HEK293 (cell line): ENCODE measurements around a stretch of chr6.

DNA sequence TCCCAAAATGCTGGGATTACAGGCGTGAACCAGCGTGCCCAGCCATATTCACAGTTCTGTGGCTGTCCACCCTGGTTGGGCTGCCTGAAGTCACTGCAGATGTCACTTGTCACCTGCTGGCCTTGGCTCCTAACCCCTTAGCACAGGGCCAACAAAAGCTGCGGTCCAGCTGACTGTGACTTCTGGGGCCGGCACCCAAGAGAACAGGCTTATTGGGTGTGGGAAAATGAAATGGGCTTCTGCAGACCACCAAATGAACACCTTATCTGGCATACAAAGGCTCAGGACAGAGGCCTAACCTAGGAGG lies 70.8 kb downstream of the CPNE5 start:
- PRO-cap, result no peak
- RRBS, 2 experiments, result no CpG with 5 or more reads among the region's 4 CpGs

DNA sequence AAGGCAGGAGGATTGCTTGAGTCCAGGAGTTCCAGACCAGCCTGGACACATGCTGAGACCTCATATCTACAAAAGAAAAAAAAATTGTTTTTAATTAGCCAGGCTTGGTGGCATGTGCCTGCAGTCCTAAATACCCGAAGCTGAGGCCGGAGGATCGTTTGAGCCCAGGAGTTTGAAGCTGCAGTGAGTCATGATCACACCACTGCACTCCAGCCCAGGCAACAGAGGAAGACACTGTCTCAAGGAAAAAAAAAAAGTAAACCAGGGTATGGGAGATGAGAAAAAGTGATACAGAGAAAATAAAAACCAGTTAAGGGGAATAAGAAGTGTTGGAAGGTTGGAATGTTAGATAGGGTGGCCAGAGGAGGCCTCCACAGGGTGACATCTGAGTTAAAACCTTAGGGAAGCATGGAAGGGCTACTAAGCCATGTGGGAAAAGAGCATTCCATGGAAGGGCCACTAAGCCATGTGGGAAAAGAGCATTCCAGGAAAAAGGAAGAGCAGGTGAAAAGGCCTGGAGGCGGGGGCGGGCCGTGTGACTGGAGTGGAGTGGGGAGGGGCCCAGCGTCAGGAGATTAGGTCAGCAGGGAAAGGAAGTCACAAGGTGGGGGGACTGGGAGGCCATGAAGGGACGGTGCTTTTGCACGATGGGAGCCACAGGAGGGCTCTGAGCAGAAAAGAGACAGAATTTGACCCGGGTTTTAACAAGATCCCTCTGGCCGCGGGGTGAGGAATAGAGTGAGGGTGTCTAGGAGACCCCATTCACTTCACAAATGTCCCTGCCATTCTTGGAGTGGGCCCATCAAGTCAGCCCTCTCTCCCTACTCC lies 18.3 kb downstream of the CPNE5 start:
- PRO-cap, result no peak
- RRBS, 2 experiments, result no CpG with 5 or more reads among the region's 12 CpGs

- PRO-cap, result no peak
- RRBS, 2 experiments, result no CpG with 5 or more reads among the region's 2 CpGs
These were observed 13.5 kb upstream of the CPNE5 start for GRCh38 chr6:36852774-36853171.

- PRO-cap, result no peak
- RRBS, 2 experiments, result no CpG with 5 or more reads among the region's 6 CpGs
These were observed 22.1 kb downstream of the C6orf89 start for GRCh38 chr6:36907769-36908380.

DNA sequence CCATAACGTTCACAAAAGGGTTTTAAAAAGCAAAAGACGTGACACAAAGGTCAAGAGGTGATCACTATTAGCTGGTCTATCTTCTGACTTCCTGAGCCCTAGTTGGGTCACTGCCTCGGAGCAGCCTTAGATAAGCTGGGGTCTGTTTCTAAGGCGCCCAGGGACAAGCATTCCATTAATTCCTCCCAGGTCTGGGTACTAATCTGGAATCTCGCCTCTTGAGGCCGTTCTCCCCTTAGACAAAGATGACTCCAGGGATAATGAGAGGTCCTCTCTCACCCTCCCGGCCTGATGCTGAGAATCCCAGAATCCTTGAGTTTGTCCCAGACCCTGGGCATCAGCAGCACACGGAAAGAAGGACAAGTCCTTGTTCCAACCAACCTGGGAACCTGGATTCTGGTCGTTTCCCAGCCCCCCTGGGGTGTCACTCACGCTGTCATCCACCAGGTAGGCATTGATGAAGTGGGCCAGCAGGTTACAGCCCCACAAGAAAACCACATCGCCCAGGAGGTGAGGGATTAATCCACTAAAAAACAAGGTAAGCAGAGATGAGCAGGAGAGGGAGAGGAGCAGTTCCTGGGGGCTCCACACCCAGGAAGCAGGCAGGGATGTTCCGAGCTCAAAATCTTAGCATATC lies 13.6 kb downstream of the MTCH1 start:
- PRO-cap, result no peak
- RRBS, 2 experiments, result no CpG with 5 or more reads among the region's 12 CpGs

DNA sequence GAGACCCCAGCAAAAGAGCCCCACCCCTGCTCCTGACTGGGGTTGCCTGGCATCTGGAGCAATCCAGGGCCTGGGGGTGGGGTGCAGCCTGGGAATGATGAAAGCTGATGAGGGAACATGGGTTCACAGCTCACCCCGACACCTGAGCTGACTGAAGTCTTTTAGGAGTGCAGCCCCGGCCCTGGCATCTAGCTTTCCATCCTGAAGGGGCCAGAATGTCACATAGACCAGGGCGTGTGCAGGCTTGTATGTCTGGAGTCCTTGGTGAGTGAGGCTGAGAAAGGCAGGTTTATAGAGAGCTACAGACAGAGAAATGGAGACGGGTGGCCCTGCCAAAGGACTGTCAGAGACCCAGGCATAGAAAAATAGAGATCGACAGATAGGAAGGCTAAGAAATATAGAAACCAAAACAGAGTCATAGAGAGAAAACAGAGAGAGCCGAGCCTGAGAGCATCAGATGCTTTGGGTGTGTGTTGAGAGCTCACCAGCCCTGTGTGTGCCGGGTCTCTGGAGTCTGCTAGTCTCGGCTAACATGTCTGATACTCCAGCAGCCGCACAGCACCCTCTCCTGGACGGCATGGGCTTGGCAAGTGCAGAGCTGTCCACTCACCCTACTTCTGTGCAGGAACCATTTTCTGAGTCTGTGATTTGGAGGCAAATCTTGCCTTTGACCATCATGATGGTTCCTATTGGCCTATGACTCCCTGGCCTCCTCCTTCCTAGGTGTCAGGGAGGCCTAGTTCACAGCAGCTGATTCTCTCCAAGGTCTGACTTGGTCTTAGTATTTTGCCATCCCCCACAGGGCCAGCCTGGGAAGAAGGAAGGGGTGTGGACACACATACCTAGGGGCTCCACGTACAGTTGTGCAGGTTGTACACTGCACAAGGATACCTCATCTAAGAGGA lies 12.6 kb downstream of the FGD2 start:
- PRO-cap, result no peak
- RRBS, 2 experiments, result no CpG with 5 or more reads among the region's 11 CpGs

DNA sequence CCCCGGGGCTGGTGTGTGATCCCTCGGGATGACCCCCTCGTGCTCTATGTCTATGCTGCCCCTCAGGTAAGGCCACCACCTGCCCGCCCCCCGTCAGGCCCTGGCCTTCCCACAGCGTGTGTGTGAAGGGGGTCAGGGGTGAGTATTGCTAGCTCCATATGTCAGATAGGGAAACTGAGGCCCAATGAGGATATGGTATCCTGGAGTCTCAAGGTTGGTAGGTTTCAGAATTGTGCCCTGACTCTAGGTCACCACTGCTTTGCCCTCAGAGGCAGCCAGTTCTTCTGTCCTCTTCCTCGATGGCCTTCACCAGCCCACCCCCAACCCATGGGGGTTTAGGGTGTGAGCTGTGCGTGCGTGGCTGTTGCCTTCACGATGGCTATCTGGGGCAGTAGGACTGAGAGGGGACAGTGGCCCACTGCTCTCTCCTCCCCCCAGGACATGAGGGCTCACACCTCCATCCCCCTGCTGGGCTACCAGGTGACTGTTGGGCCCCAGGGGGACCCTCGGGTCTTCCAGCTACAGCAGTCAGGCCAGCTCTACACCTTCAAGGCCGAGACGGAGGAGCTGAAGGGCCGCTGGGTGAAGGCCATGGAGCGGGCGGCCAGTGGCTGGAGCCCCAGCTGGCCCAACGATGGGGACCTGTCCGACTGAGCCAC lies 22.2 kb downstream of the FGD2 start:
- PRO-cap, result no peak
- RRBS, 2 experiments, result no CpG with 5 or more reads among the region's 18 CpGs

DNA sequence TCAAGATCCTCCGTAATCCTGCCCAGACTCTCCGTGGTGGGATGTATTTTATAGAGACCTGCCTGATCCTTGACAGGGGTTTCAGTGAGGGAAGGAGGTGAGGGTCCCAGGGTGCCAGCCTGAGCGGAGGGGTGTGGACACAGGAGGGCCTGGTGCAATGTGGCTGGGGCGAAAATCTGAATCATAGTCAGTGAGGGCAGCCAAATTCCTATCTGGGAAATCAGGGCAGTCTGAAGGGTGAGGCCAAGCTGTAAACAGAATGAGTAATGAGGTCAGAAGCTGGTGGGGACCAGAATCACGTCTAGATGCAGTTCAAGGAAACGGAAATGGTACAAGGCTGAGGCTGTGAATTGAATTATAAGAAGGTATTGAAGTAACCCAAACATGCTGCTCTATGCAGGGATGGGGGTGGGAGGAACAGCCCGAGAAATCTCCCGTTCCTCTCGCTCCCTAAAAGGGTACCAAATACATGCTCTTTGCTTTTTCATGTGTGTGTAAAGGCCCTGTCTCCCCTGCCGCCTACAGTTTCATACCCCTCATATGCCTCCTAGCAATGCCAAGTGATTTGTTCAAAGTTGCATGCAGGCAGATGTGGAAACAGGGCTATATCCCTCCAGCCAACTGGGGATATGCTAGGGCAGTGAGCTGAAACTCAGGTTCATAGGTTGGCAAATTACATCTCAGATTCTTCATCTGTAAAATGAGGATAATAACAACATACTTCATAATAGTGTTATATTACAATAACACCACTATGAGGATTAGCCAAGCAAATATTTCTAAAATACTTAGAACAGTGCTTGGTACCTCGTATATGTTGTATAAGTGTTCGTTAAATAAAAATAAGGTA lies 35.2 kb upstream of the PIM1 start:
- PRO-cap, result no peak
- RRBS, 2 experiments, result no CpG with 5 or more reads among the region's 12 CpGs

DNA sequence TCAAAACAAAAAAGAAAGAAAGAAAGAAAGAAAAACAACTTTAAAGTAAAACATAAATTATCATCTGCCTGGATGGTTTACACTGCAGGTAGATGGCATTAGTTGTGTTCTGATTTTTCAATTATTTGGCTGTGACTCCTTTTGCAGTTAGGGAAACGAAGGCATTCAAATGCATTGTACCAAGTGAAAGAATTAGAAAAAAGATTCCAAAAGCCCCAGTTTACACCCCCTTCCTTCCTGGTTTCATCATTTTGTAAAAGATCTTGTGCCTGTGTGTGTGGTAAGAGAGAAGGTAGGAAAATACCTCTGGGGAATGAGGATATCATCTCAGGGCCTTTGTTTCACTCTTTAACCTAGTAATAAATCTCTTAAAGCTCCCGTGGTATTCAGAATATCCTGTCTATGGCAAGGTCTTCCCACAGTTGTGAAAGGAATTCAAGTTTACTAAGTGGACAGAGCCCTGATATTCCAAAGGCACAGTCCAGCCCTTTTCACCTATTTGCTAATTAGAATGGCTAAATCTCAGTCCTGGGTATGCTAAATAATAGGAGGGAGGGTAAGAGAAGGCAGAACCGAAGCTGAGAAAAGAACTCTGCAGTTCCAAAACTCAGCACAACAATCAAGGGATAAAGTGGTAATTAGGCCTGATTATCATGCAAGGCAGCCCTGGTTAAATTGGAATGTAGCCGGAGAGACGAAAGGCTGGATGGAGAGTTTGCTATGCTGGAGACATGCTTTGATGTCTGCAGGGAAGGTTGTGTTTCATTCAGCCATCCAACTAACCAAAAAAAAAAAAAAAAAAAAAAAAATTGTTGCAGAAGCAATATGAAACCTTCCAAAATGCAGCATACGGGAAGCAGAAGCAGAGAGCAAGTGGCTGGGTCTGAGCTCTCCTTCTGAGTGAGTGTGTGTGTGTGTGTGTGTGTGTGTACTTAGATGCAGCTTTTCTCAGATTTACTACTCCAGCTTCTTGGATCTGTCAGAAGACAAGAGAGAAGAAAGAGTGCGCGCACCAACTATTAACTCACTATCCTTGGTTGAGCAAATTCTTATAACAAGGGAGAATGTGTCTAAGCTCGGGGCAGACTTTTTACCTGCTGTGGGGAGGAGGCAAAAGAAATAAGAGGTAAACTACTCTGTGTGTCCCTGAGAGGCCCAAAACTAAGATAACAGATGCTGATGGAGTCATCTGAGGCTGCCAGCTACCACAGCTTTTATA lies 28.5 kb upstream of the PIM1 start:
- PRO-cap, result no peak
- RRBS, 2 experiments, result no CpG with 5 or more reads among the region's 9 CpGs

DNA sequence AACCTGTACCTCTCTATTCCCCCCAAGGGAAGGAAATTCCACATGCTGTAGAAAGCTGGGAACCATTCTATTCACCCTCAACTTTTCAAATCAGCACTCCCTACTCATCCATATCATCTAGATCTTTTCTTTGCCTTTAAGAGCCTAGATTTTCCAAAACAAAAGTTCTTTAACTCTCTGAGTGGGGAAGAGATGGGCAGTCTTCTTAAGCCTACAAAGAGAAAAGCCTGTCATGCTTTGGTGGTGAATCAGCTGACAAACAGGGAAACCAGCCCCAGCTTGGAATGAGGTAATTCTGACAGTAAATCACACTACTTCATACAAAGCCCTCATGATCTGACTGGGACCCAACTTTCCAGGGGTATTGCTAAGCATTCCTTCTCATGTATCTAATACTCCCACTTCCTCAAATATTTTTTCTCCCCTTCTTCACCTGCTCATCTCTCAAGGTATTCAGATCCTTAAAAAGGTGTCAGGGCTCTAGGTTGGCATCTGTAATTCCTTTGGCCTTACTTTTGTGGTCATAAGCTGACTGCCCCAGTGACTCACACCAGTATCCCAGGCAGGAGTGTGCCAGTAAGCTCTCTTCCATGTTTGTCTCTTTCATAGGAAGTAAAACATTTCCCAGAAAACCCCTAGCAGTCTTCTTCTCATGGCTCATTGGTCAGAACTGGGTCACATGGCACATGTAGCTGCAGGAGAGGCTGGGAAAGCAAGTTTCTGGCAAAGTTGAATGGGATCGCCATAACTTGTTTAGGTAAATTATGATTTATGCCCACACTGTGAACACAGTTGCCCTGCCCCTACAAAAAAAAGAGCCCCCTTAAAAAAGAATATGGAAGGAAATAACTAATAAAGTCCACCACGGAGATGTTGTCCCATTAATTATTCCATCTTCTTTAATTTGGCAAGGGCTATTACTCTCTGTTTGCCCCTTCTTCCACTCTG lies 15.0 kb upstream of the TBC1D22B start:
- PRO-cap, result no peak
- RRBS, 2 experiments, result no CpG with 5 or more reads among the region's 2 CpGs

- PRO-cap, result no peak
- RRBS, 2 experiments, result no CpG with 5 or more reads among the region's 3 CpGs
These were observed 9.6 kb downstream of the CMTR1 start for GRCh38 chr6:37442547-37443124.

- PRO-cap, result bidirectional peak, plus-strand start at chr6:37697397, minus-strand start at chr6:37697202
- RRBS, 2 experiments, result 2% methylated on average over 54 to 57 of the region's 105 CpGs
These were observed 760 bp downstream of the MDGA1 start for GRCh38 chr6:37696701-37697545.

GRCh38 chr6:37766037-37766349 lies 53.5 kb upstream of the ZFAND3 start:
- PRO-cap, result unidirectional peak, minus-strand start at chr6:37766115
- RRBS, 2 experiments, result no CpG with 5 or more reads among the region's 7 CpGs

GRCh38 chr6:37777380-37777737 lies 42.2 kb upstream of the ZFAND3 start:
- PRO-cap, result bidirectional peak, plus-strand start at chr6:37777578, minus-strand start at chr6:37777551
- RRBS, 2 experiments, result no CpG with 5 or more reads among the region's 9 CpGs

DNA sequence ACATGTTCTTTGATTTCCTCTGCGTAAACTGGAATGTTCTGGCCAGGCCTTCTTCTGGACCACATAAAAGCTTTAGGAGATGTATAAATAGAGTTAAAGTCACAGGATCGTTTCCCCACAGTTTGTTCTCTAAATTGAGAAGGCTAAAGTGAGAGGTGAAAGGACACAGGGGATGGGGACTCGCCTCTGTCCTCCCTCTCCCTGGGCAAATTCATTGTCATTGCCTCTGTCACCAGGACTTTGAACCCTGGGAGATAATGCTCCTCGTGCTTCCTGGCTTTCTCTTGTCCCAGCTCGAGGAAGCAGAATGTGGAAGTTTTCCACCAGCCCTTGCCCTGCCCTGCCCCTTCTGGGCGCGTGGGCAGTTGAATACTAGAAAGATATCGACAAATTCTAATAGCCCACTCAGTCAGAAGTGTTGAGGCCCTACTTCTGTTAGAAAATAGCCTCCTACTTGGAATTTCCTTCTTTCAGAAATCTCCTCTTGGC lies 20.2 kb upstream of the ZFAND3 start:
- PRO-cap, result no peak
- RRBS, 2 experiments, result no CpG with 5 or more reads among the region's 8 CpGs

- PRO-cap, result no peak
- RRBS, 2 experiments, result no CpG with 5 or more reads among the region's 7 CpGs
These were observed 8.2 kb downstream of the ZFAND3 start for GRCh38 chr6:37827383-37828552.

- PRO-cap, result no peak
- RRBS, 2 experiments, result no CpG with 5 or more reads among the region's 5 CpGs
These were observed 101.3 kb downstream of the ZFAND3 start for GRCh38 chr6:37920558-37921400.

- PRO-cap, result no peak
- RRBS, 2 experiments, result no CpG with 5 or more reads among the region's 4 CpGs
These were observed 107.5 kb downstream of the ZFAND3 start for GRCh38 chr6:37926913-37927545.

DNA sequence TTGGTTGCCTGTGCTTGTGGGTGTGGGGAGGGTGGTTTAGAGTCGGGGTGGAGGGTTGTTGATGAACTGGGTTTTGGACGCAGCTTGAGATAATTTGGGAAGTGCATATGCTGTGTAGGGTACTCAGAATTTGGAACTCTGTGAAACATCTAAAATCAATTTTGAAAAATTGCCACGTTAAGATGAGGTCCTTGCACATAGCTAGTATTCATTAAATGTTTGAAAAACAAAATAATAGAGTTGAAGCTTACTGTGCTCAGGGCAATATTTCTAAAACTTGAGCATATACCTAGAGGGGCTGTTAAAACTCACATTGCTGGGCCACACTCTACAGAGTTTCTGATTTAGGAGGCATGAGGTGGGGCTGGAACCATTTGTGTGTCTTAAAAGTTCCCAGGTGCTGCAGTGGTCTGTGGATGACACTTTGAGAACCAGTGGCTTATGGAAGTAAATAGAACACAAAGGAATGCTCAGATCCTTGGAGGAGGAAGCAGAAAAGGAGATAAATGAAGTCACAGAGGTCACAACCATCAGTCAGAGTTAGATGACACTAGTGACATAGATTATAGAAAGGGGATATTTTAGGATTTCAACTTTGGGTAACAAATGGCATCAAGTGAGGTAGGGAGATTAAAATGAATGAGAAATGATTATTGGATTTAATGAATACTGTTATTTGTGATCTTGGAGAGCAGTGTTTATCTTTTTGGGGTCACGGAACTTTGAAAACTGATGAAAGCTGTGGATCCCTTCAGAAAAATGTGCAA lies 136.6 kb downstream of the ZFAND3 start:
- PRO-cap, result no peak
- RRBS, 2 experiments, result no CpG with 5 or more reads among the region's 4 CpGs

GRCh38 chr6:37960871-37961767 lies 141.6 kb downstream of the ZFAND3 start:
- PRO-cap, result no peak
- RRBS, 2 experiments, result no CpG with 5 or more reads among the region's 5 CpGs